ENCODE measurements around a stretch of chr6.

DNA sequence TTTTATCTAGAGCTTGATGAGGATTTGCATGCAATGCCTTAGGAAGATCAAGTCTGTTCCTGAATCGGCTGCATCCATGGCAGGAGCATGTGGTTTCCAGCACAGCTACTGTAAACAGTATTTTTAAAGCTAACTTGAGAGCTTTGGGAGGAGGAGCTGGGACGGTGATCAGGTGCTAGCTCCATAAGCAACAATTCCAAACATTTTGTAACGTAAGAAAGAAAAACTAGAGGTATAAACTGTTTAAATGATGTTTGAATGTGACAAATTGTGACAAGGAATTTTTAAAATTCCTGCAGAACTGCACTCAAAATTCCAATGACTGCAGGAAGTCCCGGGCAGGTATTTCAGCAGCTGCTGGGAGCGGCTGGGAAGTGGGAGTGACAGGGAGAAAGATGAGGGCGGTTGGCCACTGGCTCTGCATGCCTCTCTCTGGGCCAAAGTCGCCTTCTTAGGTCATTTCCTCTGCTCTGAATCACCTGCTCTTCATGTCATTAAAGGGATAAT, 44.1 kb downstream of the RAMACL start:
- RRBS = no CpG with 5 or more reads among the region's 7 CpGs

GRCh38 chr6:166556689-166557482, 29.6 kb downstream of the RAMACL start:
- RRBS = no CpG with 5 or more reads among the region's 23 CpGs

- RRBS = no CpG with 5 or more reads among the region's 5 CpGs
These were observed 14.2 kb downstream of the RAMACL start for GRCh38 chr6:166572202-166572692.

DNA sequence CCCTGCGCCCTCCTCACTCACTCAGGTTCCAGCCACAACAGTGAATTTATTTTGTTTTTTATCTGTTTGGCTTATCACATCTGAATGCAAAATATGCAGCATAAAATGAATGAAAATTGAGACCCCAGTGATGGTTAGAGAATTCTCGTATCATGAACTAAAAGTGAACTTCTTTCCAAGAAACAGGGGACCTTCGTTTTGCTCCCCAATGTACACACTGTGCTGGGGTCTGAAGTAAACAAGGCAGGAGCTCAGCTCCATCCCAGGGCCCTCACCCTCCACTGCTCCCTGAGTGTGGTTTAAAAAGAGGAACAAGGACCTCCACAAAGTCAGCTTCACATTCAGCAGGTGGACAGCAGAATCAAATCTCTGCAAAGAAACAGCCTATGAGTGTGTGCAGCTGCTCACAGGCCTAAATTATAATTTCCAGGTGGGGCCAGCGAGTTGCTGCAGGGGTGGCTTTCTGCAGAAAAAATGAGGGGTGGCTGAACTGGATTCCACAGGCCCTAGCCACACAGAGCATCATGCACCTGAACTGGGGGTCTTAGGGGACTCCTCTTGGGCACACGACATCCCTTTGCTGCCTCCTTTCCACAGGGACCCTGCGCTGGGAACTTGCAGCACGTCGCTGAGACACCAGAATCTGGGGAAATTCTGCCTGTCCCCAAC, 1.6 kb upstream of the RAMACL start:
- RRBS = no CpG with 5 or more reads among the region's 8 CpGs

GRCh38 chr6:166623225-166623809, 3.7 kb downstream of the RPS6KA2 start:
- RRBS = no CpG with 5 or more reads among the region's 6 CpGs

DNA sequence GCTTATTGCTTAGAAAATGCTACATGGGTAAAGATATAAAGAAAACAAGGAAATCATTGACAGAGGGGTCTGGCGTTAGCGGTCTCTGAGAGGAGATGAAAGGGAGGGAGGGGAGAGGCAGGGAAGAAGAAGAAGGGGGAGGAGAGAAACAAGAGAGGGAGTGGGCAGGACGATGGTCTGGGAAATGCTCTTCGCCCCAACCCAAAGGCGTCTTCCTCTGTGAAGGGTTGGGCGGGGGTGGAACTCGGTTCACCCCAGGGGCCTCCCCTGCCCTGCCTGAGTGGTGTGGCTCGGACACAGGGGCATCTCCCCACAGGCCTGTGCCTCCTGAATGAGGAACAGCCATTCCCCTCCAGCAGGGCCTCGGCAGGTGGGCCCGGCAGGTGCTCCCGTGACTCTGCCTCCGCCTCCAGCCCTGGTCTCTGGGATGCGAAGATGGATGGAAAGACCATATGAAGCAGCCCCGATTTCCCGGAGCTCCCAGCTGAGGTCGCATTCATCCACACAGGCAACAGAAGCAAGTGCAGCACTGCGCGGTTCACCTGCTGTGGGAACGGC, 29.2 kb upstream of the RPS6KA2 start:
- RRBS = 45% methylated on average over 5 of the region's 19 CpGs

DNA sequence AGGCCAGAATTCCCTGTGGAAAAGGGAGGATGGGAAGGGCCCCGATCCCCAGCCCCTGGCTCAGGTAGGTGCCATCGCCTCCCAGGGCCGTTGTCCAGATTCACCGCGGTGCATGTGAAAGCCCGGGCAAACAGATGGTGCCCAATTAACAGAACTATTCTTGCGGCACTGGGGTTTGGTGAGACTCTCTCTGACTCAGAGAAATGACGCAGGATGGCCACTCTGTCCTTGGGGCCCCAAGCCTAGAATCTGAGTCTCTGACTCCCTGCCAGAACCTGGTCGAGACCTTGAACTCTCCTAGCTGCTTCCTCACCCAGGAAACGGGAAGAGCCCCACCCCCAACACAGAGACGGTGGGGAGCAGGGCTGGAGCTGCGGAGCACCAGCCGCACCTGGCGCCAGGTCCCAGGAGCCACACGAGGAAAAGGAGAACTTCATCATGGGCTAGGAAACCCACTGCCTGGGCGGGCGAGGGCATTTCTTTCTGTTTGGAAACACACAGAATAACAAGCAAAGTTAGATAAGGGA, 29.7 kb upstream of the RPS6KA2 start:
- RRBS = no CpG with 5 or more reads among the region's 17 CpGs

GRCh38 chr6:167041204-167041743, 42.1 kb downstream of the CEP43 start:
- RRBS = no CpG with 5 or more reads among the region's 5 CpGs

DNA sequence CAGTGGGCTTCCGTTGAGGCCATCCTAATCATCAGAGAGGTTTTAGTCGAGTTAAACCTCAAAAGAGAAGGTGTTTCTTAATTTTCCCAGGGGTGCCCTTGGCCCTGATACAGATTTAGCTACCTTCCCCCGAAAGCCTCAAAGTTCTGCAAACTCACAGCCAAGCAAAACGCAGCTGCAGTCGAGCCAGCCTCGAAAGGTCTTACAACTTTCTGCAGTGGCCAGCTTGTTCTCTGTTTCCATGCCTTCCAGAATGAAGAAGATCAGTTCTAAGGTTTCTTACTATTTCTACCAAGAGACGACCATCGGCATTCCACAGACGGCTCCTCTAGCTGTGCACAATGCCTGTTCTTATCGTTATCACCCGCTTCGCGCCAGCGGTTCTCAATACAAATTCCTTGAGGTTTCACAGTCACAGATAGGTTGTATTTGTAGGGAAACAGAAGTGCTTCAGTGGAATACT, 28.5 kb upstream of the CCR6 start:
- RRBS = no CpG with 5 or more reads among the region's 14 CpGs

DNA sequence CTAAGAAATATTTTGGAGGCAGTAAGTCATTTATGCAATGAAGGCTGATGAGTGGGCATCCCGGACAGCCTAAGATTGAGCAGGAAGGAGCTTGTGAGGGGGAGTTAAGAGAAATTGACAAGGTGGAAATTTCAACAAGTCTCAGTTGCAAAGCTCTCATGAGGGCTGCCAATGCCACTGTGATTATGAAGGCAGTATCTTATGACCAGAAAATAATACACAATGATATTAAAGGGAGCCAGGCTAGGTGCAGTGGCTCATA, 624 bp downstream of the CCR6 start:
- RRBS = no CpG with 5 or more reads among the region's 1 CpG

- RRBS = 100% methylated on average over 2 of the region's 17 CpGs
These were observed 283 bp downstream of the GPR31 start for GRCh38 chr6:167157483-167157911.

DNA sequence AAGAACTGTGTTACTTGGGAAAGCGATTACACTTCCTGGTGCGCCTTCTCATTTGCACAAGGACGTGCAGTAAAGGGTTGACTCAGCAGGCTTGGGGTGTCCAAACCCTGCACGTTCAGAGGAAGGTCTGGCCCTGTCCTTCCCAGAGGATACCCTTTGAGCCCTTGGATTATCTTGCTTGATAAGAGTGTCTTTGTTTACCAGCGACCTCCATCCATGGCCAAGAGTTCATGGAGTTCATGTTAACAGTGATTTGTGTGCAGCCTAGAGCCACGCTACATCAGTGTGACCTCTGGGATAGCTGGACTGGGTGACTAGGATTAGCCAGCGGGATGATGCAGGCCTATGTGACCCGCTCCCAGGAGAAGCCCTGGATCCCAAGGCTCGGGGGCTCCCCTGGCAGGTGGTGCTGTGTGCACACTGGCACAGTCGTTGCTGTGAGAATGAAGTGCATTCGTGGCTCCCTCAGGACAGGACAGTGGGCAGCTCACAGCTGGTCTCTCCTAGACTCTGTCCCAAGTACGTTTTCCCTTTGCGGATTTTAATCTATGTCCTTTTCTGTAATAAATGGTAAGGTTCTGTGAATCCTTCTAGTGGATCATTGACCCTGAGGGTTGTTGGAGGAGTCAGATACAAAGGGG, 73.5 kb downstream of the TTLL2 start:
- RRBS = no CpG with 5 or more reads among the region's 13 CpGs

DNA sequence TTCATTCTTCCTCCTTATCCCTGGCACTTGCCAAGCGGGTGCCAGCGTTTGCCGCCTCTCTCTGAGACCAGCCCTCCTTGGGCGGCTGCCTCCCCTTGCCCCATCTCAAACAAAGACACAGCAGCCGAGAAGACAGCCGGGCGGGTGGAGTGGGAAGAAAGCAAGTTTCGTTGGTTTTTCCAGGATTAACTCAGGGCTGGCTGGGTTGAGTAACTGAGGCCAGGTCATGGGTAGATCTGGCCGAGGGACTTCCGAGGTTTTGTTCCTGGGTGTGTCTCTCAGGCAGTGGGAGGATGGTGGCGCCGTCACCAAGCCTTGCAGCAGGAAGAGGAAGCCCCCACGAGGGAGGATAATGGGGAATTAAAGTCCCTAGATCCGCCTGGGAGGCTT, 167.2 kb downstream of the TTLL2 start:
- RRBS = no CpG with 5 or more reads among the region's 14 CpGs

- RRBS = no CpG with 5 or more reads among the region's 6 CpGs
These were observed 170.9 kb downstream of the TTLL2 start for GRCh38 chr6:167495865-167496166.

DNA sequence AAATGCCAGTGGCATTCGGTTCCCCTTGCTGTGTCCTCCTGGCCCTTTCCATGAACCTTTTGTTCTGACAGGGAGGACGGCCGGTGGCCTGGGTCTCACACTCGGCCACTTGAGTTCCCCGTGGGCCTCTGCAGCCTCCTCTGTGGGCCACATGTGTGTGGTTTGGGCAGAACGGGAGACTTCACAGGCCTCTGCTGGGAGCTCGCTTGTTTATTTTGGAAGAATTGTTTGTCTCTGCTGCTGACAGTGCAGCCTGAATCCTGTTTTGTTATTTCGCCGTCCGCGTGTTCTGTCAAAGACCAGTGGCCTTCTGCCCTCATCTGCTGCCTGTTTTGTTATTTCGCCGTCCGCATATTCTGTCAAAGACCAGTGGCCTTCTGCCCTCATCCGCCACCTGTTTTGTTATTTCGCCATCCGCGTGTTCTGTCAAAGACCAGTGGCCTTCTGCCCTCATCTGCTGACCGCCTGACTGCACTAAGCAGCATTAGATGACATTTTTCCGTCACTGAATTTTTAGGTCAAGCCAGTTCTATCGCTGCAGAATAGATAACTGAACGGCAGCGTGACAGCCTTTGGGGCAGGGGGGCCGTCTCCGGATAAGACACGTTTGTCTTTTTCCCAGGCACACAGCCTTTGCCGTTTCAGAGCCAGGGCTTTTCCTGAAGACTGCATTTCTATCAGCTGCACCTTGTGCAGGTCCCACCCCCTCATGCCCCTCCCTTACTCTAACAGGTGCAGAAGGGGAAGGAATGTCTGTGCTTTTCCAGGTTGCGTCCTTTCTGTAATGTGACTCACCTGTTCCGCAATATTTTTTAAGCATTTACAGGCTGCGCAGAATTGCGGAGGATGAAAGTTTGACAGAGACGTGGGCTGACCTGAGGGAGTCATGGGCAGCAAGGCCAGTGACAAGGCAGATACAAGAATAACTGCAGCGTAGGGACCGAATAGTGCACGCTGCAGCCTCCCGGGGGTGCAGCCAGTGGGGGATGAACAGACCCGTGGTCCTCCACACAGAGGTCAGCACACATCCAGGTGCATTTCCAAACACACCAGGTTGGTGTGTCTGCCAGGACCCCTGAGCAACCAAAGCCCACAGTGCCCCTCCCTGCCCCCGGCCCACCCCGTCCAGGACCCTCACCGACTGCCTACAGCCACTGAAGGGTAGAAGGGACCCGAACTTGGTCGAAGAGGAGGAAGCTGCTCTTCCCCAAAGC, 158.4 kb upstream of the AFDN start:
- RRBS = no CpG with 5 or more reads among the region's 42 CpGs

- RRBS = no CpG with 5 or more reads among the region's 12 CpGs
These were observed 34.6 kb upstream of the AFDN start for GRCh38 chr6:167792089-167792519.

- RRBS = no CpG with 5 or more reads among the region's 24 CpGs
These were observed 10.9 kb upstream of the AFDN start for GRCh38 chr6:167815697-167816243.

DNA sequence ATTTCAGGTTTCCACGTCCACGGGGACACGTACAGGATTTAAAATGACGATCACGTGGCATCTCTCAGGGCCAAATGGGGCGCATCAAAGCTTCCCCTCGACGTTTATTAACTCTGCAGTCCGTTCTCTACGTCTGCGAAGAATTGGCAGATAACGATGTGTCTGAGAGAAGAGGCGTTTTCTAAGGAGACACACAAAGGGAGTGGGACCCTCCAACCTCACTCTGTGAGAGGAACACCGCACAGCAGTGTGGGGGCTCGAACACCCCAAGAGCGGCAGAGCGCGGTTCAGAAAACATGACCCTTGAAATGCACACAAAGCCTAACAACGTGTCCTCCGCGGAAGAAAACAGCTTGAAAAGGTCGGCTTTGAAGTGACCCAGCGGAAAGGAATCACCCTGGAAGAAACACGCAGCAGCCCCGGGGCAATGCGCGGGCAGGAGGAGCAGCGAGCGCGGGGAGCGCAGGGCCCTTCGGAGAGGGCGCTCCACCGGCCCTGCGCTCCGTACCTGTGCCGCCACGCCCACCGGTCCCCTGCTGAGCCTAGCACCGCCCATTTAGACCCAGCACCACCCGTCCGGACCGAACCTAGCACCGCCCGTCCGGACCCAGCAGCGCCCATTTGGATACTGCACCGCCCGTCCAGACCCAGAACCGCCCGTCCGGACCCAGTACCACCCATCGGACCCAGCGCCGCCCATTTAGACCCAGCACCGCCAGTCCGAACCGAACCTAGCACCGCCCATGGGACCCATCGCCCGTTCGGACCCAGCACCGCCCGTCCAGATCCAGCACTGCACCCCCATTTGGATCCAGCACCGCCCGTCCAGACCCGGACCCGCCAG, 1.1 kb upstream of the AFDN start:
- RRBS = 2% methylated on average over 23 of the region's 68 CpGs

DNA sequence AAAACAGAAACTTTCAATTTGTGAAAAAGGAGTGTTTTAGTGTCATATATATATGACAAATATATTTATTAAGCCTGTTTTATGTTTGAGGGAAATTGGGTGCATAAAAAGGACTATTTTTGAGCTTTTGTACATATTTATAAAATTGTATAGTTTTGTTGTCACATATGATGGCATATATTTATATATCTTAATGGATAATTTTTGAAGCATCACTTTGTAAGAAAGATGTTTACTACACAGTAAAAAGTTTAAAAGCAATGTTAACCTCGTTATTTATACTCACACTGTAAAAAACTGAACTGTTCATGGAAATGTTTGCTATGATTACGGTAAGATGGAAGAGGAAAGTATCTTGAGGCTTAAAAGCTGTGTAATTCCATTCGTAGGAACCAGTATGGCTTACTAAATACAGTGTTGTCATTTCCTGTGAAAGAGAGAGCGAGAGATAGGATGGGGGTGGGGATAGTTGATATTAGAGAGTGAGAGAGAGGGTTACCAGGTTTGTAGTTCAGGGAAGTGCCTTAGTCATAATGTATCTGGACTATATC, 30.1 kb downstream of the AFDN start:
- RRBS = no CpG with 5 or more reads among the region's 4 CpGs

All from non-pigmented ciliary epithelial cell (primary cell).